MCF 10A (cell line): ENCODE measurements around the genes SIGLEC11, ZNF473, SMIM47, KLK15 and SIGLEC7.

- PRO-cap = no peak
- RRBS = no CpG with 5 or more reads among the region's 10 CpGs
Measured at GRCh38 chr19:49927483-49928142, 1.4 kb upstream of the ATF5 start.

- PRO-cap = no peak
- RRBS = no CpG with 5 or more reads among the region's 5 CpGs
Measured at GRCh38 chr19:49961034-49961273, at the start of gene SIGLEC11. TSS of gene SIGLEC11 (minus strand) at chr19:49961172.

DNA sequence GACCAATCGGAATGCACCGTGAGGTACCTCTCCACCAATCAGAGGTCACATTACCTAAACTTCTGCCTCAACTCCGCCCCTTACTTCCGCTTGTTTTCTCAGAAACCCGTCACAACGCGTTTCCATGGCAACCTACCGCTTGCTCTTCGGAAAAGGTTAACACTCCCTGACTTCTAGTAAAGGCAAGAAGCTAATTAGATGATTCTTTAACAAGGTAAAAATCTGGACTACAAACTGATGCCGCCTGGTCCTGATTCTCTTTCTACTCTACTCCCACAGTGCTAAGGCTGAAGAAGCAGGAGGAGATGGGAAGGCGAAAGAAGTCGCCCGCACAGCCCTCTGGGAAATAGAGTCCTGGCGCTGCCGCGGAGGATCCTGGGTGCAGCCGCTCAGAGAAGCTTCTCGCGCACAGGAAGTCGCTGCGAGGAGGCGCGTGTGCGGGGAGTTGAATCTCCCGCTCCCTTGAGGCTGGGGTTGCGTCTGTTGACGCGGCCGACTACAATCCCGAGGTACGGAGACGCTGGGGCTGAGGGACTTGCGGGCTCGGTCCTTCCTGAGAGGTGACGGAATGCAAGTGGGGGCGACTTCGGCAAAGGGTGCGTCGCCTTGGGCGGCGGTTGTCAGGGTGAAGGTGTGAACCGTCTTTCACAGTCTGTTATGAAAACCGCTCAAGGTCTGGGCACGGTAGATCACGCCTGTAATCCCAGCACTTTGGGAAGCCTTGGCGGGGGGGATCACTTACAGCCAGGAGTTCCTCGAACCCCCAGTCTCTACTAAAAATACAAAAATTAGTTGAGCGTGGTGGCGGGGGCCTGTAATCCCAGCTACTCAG lies at the start of gene ZNF473:
Gene ZNF473, plus strand, starts transcription at position 392 of the 832 bp plus-strand sequence.
- PRO-cap = bidirectional peak, plus-strand start at position 112 of the sequence, minus-strand start outside the sequence; bidirectional peak, plus-strand start at position 392 of the sequence, minus-strand start at position 347 of the sequence
- RRBS = no CpG with 5 or more reads among the region's 49 CpGs

- PRO-cap = no peak
- RRBS = no CpG with 5 or more reads among the region's 20 CpGs
Measured at GRCh38 chr19:50137045-50137573, 26.0 kb downstream of the IZUMO2 start.

GRCh38 chr19:50292190-50292478 lies 37.0 kb downstream of the KCNC3 start:
- PRO-cap = no peak
- RRBS = no CpG with 5 or more reads among the region's 7 CpGs

DNA sequence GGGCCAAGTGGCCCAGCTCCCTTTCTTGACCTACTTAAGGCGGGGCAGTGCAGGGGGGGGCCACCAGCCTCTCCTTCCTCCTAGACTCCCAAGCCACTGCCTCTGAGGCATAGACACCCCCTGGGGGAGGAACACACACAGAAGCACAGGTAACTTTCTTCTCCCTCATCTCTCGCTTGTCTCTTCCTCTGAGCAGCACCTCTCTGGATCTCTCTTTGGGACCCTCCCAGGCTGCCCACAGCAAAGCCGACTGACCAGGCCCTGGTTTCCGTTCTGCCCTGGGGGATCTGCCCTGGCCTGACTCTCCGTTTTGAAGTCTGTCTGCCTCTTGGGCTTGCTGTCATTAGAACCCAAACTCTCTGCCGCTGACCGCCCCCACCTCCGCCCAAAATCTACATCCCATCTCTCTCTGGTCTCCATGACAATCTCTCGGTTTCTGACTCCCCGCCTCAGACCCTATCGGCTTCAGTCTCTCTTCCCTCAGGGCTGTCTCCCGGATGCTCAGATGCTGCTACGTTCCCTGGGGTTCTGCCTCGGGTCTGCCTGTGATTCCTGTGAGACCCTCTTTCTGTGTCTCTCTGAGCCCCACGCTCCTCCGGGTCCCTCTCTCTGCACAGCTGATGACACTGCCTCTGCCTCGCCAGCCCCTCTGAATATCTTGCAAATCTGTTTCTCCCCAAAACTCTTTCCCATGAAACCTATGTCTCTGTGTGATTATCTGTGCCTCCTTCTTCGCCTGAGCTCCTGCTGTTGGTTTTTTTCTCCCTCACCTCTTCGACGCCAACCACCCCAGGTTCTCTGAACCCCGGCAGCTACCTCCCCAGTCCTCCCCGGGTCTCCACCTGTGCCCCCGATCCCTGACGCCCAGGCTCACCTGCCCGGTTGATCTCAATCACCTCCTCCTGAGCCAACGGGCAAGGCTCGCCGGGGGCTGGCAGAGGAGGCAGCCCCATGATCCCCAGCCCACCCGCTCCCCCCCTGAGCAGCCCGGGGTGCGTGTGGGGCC lies 6.8 kb downstream of the KCNC3 start:
- PRO-cap = no peak
- RRBS = 55% methylated on average over 13 of the region's 31 CpGs

DNA sequence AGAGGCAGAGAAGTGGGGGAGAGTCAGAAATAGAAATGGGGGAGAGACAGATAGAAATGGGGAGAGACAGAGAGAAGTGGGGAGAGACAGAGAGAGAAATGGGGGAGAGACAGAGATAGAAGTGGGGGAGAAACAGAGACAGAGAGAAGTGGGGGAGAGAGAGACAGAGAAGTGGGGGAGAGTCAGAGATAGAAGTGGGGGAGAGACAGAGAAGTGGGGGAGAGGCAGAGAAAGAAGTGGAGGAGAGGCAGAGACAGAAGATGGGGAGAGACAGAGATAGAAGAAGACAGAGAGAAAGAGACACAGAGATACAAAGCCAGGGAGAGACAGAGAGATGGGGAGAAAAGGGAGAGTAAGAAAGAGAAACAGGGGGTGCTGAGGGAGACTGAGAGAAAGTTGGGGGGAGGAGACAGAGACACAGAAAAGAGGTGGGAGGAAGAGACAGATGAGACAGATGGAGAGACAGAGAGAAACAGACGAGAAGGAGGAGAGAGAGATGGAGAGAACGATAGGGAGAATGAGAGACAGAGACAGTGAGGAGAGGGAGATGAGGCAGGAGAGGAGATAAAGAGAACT lies 13.0 kb downstream of the JOSD2 start:
- PRO-cap = no peak
- RRBS = no CpG with 5 or more reads among the region's 2 CpGs

DNA sequence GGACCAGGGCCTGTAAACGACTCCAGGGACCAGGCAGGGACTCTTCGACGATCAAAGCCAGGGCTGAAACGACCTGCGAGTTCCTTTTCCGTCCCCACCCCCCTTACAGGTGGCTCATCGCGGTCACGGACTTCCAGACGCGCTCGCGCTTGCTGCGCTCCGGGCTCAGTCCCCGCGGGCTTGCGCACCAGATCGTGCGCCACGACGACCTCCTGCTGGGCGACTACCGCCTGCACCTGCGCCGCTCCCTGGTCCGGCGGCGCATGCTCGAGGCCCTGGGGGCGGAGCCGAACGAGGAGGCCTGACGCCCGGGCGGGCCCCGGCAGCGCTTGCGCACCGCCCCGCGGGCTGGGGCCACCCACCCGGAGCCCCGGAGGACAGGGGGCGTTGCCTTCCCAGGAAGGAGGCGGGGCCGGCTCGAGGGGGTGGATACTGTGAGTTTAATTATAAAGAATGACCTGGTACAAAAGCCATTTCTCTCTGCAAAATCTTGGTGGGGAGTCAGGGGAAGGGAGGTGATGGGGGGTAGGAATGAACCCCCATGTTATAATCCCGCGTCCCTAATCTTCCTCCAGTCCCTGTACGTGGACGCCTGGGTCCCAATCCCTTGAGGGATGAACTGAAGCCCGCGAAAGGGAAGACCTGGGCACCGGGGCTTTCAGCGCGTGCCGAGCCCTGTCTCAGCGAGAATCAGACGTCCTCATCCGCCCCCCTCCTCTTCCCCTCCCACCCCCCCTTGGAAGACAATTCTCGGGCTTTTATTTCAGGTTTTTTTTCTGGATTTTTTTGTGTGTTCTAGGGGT lies 9.8 kb downstream of the C19orf81 start:
- PRO-cap = no peak
- RRBS = 79% methylated on average over 22 of the region's 62 CpGs

- PRO-cap = bidirectional peak, plus-strand start at chr19:50725140, minus-strand start at chr19:50724795; bidirectional peak, plus-strand start at chr19:50725391, minus-strand start at chr19:50725381; bidirectional peak, plus-strand start at chr19:50725591, minus-strand start at chr19:50725605
- RRBS = 16% methylated on average over 10 of the region's 90 CpGs
Measured at GRCh38 chr19:50724968-50726155, 2.2 kb downstream of the CLEC11A start.

GRCh38 chr19:50786089-50786478 lies at the start of gene SMIM47:
TSS of gene SMIM47 (minus strand) at chr19:50786160.
- PRO-cap = no peak
- RRBS = no CpG with 5 or more reads among the region's 7 CpGs

- PRO-cap = unidirectional peak, minus-strand start at chr19:50791081
- RRBS = no CpG with 5 or more reads among the region's 6 CpGs
Measured at GRCh38 chr19:50790850-50791230, 625 bp downstream of the ACP4 start.

DNA sequence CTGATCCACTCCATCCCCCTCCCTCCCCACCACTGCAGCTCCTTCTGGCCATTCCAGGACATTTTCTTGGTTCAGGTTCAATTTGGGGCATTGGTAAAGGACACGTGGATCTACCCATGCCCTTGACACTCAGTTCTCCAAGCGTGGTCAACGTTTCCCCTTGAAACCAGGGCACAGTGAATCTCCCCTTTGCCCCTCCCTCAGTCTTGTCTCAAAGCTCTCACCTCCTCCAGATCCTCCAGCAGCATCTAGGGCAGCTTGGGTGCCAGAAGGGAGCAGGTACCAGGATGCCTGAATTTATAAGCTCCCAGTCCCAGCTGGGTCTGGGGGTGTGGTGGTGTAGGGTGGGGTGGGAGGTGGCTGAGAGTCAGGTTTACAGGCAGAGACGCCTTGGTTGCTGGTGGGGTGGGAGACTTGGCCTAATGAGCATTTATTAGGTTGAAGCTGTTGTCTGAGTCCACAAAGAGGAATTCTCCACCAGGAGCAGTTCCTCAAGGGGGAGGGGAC lies at the start of gene KLK15:
Gene KLK15, minus strand, starts transcription at position 272 of the 507 bp plus-strand sequence.
- PRO-cap = no peak
- RRBS = no CpG with 5 or more reads among the region's 4 CpGs

GRCh38 chr19:50858860-50859323 lies 4.2 kb downstream of the KLK3 start:
- PRO-cap = no peak
- RRBS = no CpG with 5 or more reads among the region's 7 CpGs

GRCh38 chr19:50948629-50949112 lies 4.2 kb downstream of the KLK5 start:
- PRO-cap = no peak
- RRBS = no CpG with 5 or more reads among the region's 12 CpGs

DNA sequence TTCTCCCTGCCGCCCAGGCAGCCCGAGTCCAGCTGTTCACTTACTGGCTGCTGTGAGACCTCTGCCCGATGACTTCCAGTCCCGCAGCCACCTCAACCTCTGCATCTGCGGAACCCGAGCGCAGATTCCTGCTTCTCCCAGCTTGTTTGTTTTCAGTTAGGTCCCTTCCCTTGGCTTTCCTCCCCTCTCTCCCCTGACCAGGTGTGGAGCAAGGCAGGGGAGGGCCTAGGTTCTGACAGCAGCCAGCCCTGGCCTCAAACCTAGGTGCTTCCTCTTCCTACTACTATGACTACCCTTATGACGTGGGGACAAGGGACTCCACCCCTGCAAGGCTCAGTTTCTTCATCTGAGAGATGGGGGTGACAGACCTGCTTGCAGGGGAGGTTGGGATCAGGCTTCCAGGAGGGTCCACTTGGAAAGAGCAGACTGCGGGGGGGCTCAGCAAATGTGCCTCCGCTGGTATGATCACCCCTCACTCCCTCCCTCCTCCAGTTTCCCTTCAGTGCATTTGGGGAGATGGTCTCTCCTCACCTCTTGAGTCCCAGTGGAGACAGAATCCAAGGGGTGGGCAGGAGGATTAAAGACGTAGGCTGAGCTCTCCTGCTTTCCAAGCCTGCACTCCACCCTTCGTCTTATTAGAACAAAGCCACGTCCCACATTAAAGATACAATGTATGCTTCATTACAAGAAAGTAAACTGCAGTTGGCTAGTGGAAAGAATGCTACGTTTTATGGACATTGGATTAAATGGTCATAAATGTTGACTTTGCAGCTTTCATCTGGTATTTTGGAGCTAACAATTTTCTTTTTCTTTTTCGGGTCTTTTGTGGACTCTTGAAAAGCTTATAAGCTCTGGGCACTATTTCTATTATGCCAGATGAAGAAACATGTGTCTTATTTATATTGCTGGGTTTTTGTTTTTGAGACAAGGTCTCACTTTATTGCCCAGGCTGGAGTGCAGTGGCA lies 1.3 kb upstream of the KLK11 start:
- PRO-cap = no peak
- RRBS = no CpG with 5 or more reads among the region's 15 CpGs

- PRO-cap = no peak
- RRBS = no CpG with 5 or more reads among the region's 19 CpGs
Measured at GRCh38 chr19:51141984-51142773, at the start of gene SIGLEC7. TSS of gene SIGLEC7 (plus strand) at chr19:51142301.

DNA sequence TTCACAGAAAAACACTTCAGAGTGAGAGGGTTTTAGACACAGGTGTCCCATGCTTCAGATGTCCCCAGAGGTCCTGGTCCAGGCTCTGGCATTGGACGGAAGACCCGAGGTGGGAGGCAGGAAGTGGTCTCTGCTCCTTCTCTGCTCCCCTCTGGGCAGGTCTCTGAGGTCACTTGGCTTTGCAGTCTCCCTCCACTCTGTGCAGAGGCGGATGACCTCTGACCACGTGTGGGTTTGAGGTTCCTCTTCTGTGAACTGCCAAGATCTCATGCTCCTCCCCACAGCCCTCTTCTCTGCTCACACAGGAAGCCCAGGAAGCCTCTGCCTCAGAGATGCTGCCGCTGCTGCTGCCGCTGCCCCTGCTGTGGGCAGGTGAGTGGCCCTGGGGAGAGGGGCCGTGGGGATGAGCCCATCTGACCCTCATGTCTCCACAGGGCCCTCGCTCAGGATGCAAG lies 25.0 kb downstream of the SIGLEC7 start:
- PRO-cap = no peak
- RRBS = no CpG with 5 or more reads among the region's 8 CpGs

- PRO-cap = no peak
- RRBS = no CpG with 5 or more reads among the region's 25 CpGs
Measured at GRCh38 chr19:51325324-51325993, 14.0 kb downstream of the IGLON5 start.

- PRO-cap = no peak
- RRBS = 27% methylated on average over 3 of the region's 49 CpGs
Measured at GRCh38 chr19:51326701-51327303, 15.1 kb downstream of the VSIG10L start.

GRCh38 chr19:51327305-51328104 lies 14.4 kb downstream of the VSIG10L start:
- PRO-cap = no peak
- RRBS = 55% methylated on average over 21 of the region's 59 CpGs